GM23248 (cell line): ENCODE results near the genes ABCC5 and EIF4G1.

- RAMPAGE, long total RNA, result no peak
Observed at GRCh38 chr3:183961183-183961793, 56.4 kb downstream of the ABCC5 start.

DNA sequence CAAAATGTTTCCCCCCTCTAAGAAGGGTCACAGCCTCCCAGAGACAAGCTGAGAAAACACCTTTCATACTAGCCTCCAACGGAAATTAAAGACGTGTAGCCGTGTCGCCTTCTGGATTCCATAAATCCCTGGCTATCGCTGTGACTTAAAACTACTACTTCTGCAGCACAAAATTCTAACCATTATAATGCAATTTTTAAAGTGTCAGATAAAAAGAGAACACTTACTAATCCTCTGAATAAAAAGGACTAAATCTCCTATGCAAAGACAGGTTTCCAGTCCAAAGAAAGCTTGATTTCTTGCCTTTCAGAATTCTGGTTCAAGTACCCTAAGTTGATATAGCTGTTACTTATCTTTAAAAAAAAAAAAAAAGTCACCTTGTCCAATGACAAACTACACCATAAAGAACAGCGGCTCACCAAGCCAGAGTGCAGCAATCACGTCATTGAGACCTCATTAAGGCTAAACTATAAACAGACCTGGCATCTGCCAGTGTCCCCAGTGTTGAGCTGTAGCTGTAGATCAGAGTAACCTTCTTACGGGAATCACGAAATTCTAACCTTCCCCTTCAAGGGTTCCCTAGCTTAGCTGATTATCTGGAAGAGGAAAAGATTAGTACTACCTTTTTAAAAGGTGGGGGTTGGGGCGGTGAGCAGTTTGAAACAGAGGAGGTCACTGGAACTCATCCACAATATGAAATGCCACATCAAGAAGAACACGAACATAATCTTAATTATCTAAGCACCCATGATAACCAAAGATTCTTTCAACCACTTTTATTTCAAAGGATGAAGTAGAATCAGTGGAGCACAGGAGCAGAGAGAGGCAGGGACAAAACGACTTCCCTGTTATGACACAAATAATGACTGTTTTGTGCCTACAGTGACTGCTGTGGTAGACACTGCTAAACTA, 2.1 kb downstream of the ABCC5 start:
- RAMPAGE, long total RNA, result no peak

DNA sequence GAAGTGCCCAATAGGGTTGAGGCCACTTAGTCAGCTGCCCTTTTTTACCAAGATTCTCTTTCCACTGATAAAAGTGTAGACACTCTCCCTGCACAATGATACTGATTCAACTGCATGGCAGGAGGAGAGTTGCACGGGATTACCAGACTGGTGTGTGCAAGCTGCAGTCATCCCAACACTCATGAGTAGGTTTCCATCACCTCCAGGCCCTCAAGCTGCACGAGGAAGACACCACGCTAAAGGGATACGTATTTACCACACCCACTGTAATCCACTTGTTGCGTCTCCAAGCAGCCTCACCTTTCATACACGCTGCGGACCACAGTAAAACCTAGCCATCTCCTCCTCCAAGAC, 957 bp downstream of the ABCC5 start:
- RAMPAGE, long total RNA, result no peak

DNA sequence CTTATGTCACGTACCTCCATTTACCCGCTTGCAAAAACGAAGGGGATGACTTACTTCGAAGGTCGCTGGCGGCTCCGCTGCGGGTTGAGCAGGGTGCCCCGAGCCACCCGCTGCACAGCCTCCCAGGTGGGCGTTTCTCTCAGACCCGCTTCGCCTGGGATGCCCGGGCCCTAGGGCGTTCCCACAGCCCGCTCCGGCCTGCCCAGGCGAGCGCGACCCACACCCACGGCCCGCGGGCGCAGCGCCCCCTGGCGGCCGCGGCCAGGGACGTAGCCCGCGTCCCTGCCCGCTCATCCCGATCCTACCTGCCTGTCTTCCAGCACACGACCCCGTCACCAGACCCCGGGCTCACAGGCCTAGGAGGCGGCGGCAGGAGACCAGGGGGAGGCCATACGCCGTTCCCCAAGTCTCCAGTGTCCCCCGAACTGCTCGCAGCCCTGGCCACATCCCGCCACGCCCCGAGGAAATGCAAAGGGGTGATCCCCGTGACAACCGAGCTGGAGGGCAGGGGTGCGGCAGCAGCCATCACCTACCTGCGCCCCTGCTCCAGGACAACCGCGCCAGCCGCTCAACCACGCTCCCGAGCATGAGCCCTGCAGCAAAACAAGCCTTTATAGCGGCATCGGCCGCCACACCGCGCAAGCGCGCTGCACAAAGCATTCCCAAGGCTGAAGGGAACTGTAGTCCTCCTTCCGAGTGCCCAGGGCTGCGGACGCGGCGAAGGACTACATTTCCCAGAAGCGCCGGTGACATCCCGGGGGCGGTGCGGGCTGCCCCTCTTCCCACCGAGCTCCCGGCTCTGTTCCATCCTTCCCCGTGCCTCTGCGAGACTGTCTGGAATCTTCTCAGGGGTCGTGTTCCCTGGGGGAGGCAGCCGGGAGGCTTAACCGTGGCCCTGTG, at the start of gene ABCC5:
ABCC5 (minus strand) TSS at position 588 of the 900 bp plus-strand sequence.
- RAMPAGE, long total RNA, result start-site peak on the minus strand centred at position 631 of the sequence, 94 bp wide, 57 and 46 reads in 2 replicates

DNA sequence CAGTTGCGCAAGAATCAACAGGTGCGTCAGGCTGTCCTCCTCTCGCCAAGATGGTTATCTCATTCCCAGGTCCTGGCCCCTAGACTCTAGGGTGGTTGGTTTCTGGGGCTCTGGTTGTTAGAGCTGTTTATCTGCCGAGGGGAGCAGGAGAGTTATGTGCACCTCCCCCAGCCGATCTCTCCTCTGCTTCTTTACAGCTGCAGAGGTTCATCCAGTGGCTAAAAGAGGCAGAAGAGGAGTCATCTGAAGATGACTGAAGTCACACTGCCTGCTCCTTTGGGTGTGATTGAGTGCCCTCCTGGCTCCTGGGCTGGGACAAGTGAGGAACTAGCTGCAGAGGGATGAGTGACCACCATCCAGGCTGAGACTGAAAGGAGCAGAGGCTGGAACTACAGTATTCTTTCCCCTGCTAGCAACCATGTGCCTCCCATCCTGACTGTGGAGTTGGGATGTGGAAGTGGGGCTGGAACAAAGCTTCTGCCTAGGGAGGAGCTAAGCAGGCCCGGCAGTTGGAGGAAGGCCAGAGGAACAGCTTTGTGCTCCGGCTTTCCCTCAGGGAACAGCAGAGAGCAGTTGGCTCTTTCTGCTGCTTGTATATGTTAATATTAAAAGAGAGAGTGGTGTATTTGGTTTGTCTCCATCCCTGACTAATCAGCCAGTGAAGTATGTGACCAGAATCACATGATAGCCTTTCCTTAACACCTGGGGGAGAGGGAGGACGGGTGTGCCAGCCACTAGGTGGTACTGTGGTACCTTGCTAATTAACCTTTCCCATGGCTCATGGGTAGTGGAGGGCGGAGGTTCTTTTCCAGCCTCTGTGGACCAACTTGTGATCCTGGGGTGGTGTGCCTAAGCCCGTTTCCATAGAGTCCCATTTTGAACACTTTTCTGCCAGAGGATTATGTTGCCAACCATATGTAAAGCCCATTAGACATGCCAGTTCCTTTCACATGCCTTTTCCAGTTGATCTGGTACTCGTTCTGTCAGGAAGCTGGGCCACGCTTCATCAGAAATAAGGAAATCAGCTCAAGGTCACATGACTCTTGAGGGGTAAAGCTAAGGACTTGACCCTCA, 9.9 kb downstream of the EIF2B5 start:
- RAMPAGE, long total RNA, result no peak

DNA sequence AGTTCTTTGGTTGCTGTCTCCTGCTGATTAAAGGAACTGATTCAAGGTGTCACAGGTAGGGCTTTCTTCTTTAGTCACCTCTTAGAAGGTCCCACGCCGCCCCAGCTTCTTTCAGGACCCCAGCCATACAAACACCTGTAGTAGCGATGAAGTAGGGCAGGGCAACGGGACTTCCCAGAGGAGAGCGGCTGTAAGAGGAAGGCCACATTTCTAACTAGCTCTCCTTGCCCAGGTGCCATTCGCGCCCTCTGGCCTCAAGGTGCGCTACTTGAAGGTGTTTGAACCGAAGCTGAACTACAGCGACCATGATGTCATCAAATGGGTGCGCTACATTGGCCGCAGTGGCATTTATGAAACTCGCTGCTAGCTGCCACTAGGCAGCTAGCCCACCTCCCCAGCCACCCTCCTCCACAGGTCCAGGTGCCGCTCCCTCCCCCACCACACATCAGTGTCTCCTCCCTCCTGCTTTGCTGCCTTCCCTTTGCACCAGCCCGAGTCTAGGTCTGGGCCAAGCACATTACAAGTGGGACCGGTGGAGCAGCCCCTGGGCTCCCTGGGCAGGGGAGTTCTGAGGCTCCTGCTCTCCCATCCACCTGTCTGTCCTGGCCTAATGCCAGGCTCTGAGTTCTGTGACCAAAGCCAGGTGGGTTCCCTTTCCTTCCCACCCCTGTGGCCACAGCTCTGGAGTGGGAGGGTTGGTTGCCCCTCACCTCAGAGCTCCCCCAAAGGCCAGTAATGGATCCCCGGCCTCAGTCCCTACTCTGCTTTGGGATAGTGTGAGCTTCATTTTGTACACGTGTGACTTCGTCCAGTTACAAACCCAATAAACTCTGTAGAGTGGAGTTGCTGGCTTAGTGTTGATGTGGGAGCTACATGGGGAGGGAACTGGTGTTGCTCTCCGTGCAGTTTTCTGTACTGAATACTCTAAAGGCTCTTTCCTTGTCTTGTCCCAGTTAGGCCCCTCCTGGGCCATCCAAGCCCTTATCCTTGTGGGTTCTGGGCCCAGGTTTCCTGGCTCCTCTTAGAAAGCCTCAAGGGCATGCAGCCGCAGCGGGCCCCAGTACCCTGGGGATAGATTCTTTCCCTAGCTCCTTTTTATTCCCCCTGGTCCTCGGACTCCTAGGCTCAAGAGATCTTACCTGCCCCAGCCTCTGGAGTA, 2.4 kb upstream of the ABCF3 start:
- RAMPAGE, long total RNA, result no peak

GRCh38 chr3:184259576-184260565, 1.5 kb downstream of the CAMK2N2 start:
- RAMPAGE, long total RNA, result no peak

- RAMPAGE, long total RNA, result no peak
Observed at GRCh38 chr3:184314475-184314920, at the start of gene EIF4G1. Gene EIF4G1 (plus strand): TSS chr3:184314606.

DNA sequence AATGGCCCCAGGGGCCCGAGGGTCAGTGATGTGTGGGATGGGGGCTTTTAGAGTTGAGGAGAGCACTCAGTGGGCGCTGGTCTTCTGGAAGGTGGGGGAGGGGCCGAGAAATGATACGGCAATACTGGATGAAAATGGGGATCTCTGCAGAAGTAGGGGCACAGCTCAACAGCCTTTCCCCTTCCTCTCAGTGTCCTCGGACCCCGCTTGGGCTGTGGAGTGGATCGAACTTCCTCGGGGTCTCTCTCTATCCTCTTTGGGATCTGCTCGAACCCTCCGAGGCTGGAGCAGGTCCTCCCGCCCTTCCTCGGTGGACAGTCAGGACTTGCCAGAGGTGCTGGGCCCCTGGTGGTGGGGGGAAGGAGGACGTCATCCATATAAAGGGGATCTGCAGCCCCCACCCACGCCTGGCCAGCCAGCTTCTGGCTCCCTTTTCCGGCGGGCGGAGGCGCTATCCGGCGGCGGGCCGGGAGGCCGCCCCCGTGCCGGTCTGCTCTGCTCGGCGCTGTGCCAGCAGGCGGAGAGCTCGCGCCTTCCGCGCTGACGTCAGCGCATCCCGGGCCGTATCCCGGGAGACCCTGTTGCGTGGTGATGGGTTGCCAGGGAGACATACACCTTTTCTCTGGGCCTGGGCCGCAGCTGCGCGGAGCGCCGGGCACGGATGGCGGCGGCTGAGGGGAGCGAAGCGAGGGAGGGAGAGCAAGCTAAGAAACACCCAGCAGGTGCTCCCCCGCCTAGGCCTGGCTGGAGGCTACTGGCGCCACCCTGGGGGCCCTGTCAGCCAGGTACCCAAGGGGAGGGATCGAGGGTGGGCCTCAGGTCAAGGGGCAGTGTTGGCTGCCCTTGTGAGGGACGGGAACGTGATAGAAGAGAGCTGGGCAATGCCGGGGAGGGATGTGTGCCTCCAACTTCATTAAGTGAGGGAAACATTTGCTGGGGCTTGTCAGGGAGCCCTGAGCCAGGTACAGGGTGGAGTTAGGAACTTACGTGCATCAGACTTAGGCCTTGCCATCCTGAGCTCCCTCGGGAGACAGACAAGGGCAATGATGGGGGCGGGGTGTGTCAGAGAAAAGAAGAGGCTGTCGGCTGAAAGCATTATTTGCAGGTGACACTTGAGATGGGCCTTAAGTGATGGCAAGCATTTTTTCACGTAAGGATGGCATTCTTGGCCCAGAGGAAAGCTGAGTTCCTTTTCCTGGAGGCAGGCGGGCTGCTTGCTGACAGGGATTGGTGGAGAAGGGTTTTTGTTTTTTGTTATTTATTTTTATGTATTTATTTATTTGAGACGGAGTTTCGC, 1.2 kb downstream of the FAM131A start:
- RAMPAGE, long total RNA, result no peak

GRCh38 chr3:184345211-184346333, 8.2 kb downstream of the FAM131A start:
- RAMPAGE, long total RNA, result no peak

DNA sequence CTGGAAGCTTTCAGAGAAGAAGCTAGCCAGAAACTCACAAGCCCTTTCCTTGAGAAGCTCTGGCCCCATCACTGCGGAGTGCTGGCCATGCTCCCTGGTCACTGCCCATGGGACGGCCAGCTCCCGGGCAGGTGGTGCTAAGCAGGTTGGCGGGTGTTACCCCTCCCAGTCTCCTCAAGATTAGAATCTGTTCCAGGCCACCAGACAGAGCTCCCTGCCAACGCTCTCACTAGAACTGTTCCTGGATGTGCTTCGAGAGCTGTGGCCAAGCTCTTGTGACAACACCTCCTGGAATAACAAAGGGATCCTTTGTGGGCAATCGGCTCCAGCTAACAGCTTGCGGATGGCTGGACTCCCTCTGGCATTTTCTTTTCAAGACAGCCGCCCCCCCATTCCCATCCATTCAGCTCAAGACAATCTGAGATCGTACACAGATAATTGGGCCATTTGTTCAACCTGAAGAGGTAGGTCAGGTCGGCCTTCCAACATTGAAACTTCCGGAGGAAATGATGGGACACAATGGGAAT, 11.8 kb upstream of the EPHB3 start:
- RAMPAGE, long total RNA, result no peak

GRCh38 chr3:184565578-184566173, 4.1 kb downstream of the EPHB3 start:
- RAMPAGE, long total RNA, result no peak

- RAMPAGE, long total RNA, result no peak
Observed at GRCh38 chr3:184582480-184582943, 20.9 kb downstream of the EPHB3 start.

- RAMPAGE, long total RNA, result no peak
Observed at GRCh38 chr3:184604100-184604959, 42.7 kb downstream of the EPHB3 start.

- RAMPAGE, long total RNA, result no peak
Observed at GRCh38 chr3:185069612-185069861, 83.3 kb downstream of the C3orf70 start.

DNA sequence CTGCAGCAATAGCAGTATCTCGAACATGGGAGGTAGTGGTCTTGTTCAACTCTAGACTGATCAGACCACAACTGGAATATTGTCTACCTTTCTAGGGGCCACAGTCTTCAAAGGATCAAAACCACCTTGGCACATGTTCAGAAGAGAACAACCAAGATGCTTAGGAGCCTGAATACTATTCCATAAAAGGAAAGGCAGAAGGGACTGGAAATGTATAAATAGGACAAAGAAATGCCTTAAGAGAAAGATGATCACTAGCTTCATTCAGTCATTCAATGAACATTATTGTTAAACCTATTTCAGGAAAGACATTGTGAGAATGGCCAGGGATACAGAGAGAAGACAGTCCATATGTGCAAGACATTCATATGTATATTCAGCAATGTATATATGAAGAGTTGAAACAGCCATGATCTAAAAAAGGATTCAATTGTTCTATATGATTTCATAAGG, 2.2 kb downstream of the C3orf70 start:
- RAMPAGE, long total RNA, result no peak

GRCh38 chr3:185175341-185176073, 22.6 kb upstream of the C3orf70 start:
- RAMPAGE, long total RNA, result no peak

DNA sequence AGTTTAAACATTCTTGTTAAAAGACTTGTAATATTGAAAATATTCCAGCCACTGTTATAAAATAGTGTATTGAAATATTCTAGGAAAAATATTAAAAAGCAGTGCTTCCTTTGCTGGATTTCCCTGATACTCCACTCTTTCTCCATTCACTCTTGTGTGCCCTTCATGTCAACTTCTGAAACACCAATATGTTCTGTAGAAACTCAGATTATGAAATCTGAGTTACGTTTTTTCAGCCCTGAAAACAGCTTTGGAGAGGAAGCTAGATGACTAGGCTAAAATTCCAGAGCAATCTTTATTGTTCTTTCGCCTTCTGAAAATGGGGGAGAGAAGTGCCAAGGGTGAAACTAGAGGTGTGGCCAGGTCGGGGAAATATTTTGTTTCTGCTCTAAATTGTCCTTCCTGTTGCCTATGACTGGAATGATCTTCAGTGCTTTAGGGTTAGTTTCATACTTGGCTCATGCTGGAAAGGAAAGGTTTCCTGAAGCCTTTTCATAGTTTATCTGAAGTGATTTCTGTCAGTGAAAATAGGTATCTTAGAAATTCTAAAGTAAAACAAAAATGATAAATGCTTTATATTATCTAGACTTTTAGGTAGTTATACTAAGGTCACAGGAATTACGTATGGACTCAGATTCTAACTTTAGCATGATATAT, 45.9 kb upstream of the MAP3K13 start:
- RAMPAGE, long total RNA, result no peak

DNA sequence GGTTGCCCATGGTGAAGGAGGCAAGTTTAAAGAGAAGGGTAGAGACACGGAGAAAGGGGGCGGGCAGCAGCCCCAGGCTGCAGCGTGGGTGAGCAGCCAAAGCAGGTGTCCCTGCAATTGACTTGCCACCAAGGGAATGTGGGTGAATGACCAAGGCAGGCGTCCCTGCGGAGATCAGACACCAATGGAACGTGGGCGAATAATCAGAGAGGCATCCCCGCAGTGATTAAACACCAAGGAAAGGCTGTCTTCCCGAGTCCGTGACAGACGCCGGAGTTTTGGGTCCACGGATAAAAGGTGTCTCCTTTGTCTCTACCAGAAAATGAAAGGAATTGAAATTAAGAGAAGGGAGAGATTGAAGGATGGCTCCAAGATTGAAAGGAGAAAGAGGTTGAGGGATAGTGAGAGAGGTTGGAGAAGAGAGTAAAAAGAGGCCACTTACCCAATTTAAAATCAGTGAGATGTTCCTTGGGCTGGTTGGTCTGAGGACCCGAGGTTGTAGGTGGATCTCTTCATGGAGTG, 16.1 kb downstream of the MAP3K13 start:
- RAMPAGE, long total RNA, result no peak

- RAMPAGE, long total RNA, result no peak
Observed at GRCh38 chr3:185634149-185634880, 48.2 kb downstream of the SENP2 start.